Smooth muscle cell (in vitro differentiated cells): ENCODE data around the gene INAVA.

GRCh38 chr1:200477414-200478731 lies 68.0 kb upstream of the ZNF281 start:
- RAMPAGE, long total RNA = no peak

DNA sequence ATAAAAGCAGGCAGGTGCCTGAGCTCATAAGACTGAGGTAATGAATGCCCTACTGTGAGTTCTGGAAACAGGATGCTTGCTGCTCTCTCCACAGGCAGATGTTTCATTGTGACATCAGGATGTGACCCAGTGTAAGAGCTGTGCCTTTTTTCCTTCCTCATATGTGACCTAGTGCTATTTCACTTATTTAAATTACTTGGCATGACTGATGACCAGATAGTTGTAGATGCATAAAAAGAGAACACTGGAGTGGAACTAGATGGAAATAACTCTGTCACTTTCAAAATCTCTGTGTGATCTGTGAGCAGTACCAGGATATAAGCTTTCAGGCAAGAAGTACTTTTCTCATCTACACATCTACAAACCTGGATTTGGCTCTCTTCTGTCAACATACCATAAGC lies 31.8 kb downstream of the KIF14 start:
- RAMPAGE, long total RNA = no peak

- RAMPAGE, long total RNA = no peak
Observed at GRCh38 chr1:200628168-200628901, 7.8 kb upstream of the KIF14 start.

DNA sequence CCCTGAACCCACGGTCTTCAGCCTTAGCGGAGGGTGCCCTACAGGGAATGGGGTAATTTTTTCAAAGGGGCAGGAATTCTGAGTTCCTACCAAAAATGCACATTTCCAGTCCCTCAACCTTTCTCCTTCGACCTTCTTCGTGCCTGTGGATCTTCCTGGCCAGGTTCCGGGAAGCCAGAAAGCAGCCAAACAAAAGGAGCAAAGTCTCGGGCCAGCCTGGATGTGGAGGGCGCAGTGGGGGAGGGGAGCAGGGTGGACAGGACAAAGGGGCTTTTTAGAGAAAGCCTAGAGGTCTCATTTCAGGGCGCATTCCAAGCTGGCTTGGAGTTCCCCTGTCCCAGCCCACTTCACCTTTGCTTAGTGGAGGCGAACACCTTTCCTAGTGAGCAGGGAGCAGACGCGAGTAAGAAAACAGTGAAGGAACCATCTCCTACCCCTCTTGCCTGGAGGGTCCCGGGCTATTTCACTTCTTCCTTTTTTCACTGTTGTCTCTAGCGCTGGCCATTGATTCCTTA lies 2.9 kb upstream of the INAVA start:
- RAMPAGE, long total RNA = no peak

GRCh38 chr1:200894340-200895478 lies at the start of gene INAVA:
Gene INAVA, plus strand, starts transcription at chr1:200894900.
- RAMPAGE, long total RNA = start-site peak on the plus strand at chr1:200894895-200894901, 56 and 30 reads in 2 replicates

GRCh38 chr1:201012971-201013557 lies 10.4 kb downstream of the KIF21B start:
- RAMPAGE, long total RNA = no peak

DNA sequence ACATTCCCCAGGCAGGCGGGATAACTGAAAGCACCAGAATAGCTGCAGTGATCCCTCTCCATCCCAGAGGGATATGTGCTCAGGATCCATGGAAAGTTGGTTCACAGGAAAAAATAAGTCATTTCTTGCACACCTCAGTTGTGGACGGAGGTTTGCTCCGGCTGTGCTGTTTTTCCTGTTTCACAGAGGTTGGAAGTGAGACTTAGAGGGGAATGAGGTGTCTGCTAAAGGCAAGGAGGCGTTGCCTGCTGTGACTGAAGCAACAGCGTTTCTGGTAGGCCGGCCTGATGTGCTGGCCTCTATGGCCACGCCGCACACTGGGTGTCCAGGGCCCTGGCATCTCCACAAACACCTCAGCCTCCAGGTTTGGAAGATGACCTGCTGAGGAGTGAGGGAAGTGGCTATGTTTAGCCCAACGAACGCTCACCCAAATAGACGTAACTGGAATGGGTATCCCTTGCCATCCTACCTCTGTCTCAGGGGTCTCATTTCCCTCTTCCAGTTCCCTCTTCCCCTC lies 12.1 kb downstream of the CACNA1S start:
- RAMPAGE, long total RNA = no peak

DNA sequence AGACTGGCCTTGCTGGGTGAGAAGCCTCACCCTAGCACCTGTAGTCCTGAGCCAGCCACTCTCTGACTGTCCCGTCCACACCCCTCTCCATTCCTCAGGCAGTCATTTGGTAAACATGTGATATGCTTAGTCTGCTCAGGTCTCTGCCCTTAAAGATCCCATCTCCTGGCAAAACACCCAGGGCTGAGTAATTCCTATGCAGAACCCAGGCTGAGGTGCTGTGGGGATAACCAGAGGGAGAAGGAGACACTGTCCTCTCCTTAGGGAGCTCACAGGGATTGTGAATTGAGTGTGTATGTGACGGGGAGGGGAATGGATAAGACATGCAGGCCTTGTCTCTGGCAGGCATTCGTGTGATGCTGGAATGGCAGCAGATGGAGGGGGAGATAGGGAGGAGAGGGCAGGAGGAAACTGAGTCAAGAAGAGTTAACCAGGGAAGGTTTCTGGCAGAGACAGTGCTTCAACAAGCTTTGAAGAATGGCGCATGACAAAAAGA lies 13.5 kb upstream of the IGFN1 start:
- RAMPAGE, long total RNA = no peak

GRCh38 chr1:201191447-201192297 lies 1.0 kb downstream of the IGFN1 start:
- RAMPAGE, long total RNA = no peak

DNA sequence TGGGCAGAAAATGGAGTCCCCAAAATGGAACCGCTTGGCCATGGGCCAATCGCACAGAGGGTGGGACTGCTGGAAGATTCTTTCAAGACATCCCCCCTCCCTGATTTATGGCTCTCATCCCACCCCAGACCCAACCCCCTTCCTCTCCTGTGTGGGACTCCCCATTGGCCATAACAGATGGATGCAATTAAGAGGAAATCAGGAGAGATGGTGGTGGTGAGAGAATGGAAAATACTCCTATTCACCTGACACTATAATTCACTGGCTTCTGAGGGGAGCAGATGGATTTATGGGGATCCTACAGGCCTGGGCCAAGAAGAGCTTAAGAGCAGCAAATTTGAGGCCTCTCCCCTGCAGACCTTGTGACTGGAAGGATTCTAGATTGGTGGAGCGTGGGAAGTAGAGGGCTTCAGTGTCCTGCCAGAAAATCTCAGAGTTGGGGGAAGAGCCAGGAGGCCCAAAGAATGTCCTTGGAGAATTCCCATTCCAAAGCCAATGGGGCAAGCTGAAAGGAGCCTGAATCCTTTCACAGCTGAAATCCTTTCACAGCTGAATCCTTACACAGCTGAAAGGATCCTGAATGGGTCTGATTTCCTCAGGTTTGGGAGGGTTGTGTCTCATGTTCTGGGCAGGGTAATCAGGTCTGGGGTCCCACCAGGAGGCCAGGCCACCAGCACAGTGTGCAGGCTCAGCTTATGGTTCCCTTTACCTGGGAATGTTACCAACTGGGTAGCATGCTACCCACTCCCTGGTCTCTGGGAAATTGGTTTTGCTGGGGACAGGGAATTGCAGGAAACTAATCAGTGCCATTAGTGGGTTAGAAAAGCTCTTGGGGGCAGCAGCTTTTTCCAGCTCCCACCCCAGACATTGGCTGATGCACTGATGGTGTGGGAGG lies 1.9 kb downstream of the IGFN1 start:
- RAMPAGE, long total RNA = no peak

GRCh38 chr1:201259722-201260737 lies 23.3 kb upstream of the PKP1 start:
- RAMPAGE, long total RNA = no peak

DNA sequence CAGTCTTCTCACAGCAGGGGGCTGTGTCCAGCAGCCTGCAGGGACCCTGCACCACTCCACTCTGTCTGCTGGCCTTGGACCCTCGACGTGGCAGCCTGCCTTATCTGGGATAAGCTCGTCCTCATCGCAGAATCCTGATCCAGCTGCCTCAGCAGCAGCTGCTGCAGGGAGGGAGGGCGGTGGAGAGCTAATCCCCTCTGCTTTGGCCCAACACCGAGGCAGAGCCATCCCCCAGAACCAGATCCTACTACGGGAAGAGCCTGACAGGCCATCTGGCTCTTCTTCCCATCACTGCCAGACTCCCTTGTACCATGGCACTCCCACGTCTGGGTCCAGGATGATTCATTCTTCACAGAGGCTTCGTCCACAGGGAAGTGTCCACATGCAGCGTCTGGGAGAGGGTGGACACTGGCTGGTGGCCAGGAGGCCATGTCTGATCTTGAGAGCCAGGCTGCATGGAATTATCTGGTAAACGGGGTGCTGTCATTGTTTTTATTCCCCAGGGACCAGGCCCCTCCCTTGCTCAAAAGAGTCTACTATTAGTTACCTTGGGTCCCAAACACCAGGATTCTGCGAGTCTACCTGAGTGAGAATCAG lies 14.7 kb upstream of the PKP1 start:
- RAMPAGE, long total RNA = no peak

DNA sequence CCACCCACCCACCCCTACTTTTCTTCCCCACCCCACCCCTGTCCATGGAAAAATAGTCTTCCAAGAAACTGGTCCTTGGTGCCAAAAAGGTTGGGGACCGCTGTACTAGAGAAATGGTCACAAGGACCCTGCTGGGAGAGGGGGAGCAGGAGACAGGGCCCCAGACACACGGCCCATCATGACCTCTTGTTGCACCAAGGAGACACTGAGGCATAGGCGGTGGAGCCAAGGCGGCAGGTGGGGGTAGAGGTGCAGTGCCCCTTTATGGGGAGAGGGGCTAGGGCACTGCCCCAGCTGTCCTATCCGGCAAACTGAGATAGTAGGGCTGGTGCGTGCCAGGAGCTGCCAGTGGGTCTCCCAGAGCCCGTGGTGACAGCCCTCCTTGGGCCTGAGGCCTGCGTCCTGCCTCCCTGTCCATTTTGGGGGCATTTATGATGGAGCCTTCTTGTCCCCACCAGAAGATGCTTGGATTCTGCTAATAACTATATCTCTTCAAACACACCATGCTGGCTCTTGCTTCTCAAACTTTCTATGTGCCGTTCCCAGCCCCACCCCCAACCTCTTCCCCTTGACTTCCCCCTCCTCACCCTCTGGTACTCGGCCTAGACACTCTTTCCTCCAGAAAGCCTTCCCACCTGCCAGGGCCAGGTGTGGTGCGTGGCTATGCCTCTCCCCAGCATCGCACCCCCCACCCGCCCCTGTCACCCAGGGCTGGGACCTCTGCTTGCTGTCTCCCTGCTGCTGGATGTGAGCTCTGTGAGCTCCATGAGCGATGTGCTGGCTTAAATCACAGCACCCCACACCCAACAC lies 20.1 kb downstream of the TNNT2 start:
- RAMPAGE, long total RNA = no peak

DNA sequence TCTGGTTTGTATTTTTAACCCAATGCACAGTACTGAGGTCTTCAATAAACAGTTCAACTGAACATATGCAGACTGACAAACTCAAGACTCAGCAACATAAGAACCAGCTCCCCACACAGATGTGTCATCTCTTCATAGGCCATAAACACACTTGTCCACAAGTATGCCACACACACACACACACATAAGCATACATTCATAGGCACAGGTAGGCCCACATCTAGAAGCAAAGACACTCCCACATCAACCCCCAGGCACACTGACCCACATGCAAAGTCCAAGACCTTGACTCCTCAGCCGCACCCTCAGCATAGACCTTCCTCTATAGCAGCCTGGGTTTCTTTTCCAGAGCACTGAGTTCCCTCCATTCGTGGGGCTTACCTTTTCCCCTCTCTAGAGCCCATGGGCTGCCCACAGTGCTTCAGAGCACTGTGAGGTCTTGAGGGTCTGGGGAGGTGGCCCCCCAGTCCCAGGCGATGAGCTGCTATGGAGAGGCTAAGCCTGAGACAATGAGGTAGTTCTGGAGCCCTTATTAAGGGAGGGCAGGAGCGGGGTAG lies 1.4 kb downstream of the LAD1 start:
- RAMPAGE, long total RNA = no peak

DNA sequence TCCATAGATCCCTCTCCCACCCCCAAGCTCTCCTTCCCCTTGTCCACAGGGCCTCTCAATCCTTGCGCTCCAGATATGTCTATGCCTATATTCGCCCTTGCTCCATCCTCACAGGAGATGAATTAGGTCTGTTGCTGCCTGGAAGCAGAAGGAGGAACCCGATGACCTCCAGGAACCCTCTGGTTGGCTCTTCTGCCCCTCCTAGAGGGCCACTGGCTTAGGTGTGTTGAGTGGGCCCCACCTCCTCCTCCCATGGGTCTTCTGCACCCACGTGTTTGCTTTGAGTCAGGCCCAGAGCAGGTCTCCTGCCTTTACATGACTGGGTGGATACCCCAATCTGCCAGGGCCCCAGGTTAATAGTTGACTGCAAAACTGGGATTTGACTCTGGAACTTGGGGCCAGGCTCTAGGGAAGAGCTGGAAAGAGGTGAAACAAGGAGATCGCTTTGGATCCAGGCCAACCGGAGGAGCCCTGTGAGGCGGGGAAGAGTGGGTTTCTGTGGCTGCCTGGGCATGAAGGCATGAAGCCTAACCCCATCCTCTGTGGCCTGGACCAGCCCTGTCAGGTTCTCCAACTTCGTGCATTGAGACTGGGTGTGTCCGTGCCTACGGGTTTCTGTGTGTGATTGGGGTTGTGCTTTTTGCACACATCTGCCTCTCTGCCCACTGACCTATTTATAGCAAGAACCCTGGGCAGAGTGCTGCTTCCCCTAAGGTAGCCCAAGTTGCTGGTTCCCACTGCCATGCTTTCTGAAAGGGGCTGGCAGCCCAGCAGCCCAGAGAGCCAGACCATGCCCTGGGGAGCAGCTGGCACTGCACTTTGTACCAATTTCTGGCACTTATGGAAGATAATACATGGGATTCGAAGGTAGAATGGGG lies 7.8 kb upstream of the LAD1 start:
- RAMPAGE, long total RNA = no peak

GRCh38 chr1:201500561-201501682 lies 6.0 kb downstream of the CSRP1 start:
- RAMPAGE, long total RNA = no peak

- RAMPAGE, long total RNA = no peak
Observed at GRCh38 chr1:201506457-201506971, 409 bp downstream of the CSRP1 start.

- RAMPAGE, long total RNA = no peak
Observed at GRCh38 chr1:201513035-201513451, 6.1 kb upstream of the CSRP1 start.

- RAMPAGE, long total RNA = no peak
Observed at GRCh38 chr1:201534871-201535505, 3.9 kb upstream of the NAV1 start.

GRCh38 chr1:201538099-201538585 lies 785 bp upstream of the NAV1 start:
- RAMPAGE, long total RNA = no peak